Placental epithelial cell (primary cell): ENCODE results near the genes RPL22 and CAMTA1.

GRCh38 chr1:6099486-6100531 is 54.1 kb downstream of the KCNAB2 start:
- CAGE, long polyA plus RNA, result no peak

GRCh38 chr1:6154213-6154675 is 25.9 kb downstream of the CHD5 start:
- CAGE, long polyA plus RNA, result no peak

GRCh38 chr1:6170511-6171407 is 9.4 kb downstream of the CHD5 start:
- CAGE, long polyA plus RNA, result no peak

DNA sequence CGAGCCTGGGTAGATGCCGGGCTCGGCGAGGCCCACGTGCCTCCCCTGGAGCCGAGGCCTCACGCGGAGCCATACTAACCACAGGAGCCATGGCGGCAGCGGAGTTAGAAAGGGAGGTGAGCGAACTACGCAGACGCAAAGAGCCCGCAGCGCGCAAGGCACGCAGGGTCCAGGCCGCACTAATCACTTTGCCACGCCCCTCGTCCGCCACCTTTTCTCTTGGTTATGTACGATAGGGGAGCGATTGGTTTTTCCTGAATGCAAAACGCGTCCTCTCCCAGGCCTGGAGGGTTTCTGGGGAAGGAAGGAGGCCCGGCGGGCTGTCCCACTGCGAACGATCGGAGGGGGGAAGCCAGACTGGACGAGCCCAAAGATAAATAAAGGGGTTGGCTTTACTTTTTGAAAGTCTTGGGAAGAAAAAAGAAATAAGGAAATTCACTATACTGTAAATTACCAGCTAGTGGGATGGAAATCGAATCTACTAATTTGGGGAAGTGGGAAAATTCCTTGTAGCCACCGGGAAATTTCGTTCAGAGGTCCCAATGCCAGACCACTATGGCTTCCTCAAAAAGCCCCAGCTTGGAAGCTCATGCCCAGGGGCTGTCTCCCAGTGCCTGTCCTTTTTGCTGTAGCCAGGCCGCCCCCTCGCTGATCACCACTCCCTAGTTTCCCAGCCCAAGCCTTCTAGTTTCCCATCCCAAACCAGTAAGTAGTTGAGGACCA is at the start of gene RPL22:
RPL22 (minus strand) TSS at position 113 of the 723 bp plus-strand sequence.
- CAGE, long polyA plus RNA, result no peak

DNA sequence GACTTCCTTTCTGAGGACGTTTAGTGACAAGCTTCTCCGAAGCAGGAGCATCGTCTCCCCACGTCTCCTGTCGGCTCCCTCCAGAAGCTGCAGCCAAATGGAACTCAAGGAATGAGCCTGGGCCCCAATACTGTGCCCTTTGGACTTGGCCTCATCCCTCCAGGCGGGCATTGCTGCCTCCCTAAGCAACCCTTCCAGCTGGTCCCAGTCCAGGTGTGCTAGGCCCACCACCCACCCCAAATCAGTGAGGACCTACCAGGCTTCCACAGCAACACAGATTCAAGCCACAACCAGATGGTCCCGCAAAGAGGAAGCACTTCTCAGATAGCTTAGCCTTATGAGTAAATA is 33.0 kb downstream of the ACOT7 start:
- CAGE, long polyA plus RNA, result no peak

DNA sequence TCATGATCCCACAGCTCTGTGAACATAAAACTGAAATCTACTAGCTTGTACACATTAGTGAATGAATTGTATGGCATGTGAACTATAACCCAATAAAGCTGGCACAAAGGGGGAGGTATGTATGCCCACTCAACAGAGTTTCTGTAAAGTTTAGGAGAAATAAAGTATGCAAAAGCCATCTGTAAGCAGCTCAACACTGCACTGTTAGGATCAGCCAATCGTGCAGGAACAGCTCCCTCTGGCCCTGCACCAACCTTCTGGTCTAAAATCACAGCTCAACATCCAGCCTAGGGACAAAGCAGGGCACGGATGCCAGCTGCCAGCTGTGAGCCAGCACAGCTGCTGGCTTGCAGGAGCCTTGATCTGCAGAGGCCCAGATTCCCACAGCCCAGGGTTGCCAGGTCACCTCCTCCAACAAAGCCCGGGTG is 8.7 kb downstream of the ACOT7 start:
- CAGE, long polyA plus RNA, result no peak

DNA sequence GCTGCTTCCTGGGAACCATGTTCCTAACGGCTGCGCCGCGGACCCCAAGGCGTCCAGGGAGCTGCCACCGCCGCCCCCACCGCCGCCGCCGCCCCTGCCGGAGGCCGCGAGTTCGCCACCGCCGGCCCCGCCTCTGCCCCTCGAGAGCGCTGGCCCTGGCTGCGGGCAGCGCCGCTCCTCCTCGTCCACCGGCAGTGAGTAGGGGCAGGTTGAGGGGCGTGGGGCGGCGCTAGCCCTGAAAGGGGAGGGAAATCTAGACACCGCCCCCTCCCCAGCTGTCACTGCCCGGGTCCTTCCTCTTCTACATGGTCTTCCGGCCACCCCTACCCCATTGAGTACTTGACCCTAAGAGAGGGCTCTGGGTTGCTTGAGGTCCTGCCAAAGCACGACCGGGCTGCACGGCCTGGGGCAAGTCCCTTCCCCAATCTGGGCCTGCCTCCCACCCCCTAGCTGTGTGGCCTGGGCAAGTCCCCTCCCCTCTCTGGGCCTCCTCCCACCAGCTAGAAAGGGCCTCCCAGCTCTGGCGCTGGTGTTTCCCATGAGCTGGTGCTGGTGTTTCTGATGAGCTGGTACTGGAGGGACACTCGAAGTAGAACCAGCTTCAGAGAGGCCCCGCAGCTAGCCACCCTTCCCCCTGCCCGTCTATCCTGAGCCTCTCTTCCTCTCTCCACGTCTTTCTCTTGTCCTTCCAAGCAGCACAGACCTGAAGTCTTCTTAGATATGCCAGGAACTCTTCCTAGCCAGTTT is 16.9 kb downstream of the TNFRSF25 start:
- CAGE, long polyA plus RNA, result no peak

GRCh38 chr1:6450638-6451559 is 15.1 kb downstream of the TNFRSF25 start:
- CAGE, long polyA plus RNA, result no peak

DNA sequence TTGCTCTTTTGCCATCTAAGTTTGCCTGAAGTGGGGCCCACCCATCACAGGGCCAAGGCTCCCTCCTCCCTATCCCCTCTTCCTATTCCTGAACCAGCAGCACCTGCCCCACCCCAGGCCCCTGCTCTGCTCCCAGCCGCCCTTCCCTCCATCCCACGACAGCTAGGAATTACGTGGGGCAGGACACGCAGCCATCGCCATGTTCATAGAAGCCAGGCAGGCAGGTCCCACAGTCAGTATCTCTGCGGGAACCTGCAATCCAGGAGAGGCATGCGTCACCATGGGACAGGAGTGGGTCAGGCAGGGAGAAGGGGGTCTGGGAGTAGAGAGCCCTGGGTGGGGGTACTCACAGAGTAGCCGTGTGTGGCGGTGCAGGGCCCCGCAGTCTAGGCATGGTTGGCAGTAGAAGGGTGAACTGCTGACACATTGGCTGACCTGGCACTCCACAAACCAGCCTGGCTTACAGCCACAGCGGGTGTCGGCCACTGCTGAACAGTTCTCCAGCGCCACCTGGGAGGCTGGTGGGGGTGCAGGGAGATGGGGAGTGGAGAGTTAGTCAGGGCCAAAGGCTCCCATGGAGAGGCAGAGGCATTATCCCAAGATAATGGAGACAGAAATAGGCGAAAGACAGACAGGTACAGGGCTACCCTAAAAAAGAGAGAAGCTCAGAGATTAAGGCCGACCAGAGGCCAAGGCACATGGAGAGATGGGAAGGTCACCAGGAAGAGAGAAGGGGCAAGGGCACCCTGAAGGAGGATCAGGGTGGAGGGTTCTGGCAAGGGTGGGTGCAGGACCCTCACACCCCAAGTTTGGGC is 1.6 kb downstream of the TNFRSF25 start:
- CAGE, long polyA plus RNA, result no peak

DNA sequence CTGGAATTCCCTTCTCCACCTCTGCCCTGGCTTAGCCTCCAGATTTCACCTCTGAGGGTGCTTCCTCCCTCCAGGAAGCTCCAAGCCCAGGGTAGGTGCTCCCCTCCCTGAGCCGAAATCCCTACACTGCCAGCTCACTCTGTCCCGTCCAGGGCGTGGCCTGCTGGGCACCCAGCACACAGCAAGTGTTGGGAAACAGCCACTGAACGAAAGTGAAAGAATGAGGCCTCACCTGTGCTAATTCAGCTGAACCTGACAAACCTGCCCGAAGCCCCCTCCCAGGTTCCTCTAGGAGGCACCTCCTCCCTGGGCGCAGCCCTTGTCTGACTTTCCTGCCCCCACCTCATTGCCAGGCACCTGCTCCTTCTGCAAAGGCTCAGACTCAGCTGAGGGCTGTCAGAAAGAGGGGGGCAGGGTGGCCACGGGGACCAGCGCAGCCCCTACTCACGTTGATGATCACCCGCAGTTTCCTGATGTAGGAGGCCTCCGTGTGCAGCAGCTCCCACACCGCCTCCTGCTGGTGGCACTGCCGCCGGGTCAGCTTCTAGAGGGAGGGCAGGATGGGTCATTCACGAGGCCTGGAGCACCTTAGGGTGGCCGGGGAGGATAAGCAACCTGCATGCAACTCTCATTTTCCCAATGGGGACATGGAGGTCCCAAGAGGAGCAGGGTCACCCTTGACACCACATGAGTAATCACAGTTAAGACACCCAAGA is 6.3 kb upstream of the TNFRSF25 start:
- CAGE, long polyA plus RNA, result no peak

GRCh38 chr1:6485212-6485323 is 6.4 kb downstream of the PLEKHG5 start:
- CAGE, long polyA plus RNA, result no peak

DNA sequence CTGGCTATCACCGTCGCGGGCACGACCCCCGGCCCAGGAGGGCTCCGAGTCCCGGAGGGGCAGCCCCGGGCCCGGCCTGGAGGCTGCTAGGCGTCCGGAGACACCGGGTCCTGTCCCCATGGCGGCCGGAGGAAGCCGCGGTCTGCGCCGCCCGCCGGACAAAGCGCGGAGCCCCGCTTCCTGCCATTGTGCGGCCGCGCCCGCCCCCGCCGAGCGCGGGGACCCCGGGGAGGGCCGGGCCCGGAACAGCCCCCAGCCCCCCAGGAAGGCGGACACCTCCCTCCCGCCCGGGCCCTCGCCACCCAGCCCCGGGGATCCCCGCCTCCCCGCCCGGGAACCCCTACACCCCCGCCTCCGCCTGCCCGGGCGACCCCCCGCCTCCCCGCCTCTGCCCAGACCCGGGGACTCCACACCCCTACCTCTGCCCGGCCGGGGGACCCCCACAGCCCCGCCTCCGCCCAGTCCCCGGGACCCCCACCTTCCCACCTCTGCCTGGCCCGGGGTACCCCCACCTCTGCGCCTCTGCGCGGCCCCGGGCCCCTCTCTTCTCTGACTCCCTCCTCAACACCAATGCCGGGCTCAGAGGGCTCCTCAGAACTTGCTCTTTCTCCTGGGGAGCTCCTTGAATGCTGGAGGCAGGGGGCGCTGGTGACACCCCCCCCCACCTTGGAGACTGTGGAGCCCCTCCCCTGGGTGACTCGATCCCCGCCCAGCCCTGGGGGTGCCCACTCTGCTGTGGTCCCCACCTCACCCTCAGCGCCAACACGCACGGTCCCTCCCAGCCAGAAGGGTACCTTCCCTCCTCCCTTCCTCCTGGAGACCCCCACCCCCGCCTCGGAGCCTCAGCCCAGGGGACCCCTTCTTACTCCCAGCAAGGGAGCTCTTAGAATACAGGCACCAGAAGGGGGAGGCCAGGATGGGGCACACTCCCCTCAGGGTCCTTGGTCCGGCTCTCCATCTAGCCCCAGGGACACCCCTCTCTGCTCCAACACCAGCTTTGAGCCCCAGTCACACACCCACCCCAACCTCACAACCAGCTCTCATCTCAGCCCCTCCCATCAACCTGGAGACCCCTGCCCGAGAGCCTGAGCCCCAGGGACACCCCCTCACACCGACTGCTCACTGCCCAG is 5.8 kb downstream of the PLEKHG5 start:
- CAGE, long polyA plus RNA, result no peak

- CAGE, long polyA plus RNA, result no peak
Observed at GRCh38 chr1:6526215-6527012, 27.9 kb downstream of the NOL9 start.

DNA sequence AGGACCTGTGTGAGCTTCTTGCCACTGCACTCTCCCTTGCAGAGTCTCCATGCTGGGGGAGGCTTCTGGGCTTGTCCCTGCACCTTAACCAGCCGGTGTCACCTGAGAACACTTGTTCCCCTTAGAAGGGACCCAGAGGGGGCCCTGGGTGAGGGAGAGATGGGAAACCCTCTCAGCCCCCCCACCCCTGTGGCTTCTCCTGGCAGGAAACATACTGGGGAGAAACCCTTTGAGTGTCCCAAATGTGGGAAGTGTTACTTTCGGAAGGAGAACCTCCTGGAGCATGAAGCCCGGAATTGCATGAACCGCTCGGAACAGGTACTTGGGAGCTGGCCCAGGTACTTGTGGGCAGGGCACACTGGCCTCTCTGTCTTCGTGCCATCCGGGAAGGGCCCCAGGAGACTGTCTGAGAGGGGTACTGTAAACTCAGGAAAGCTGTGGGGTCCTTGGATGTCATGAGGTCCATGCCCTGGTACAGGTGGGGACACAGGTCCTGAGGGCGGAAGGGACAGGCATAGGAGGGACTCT is 6.0 kb downstream of the ZBTB48 start:
- CAGE, long polyA plus RNA, result no peak

DNA sequence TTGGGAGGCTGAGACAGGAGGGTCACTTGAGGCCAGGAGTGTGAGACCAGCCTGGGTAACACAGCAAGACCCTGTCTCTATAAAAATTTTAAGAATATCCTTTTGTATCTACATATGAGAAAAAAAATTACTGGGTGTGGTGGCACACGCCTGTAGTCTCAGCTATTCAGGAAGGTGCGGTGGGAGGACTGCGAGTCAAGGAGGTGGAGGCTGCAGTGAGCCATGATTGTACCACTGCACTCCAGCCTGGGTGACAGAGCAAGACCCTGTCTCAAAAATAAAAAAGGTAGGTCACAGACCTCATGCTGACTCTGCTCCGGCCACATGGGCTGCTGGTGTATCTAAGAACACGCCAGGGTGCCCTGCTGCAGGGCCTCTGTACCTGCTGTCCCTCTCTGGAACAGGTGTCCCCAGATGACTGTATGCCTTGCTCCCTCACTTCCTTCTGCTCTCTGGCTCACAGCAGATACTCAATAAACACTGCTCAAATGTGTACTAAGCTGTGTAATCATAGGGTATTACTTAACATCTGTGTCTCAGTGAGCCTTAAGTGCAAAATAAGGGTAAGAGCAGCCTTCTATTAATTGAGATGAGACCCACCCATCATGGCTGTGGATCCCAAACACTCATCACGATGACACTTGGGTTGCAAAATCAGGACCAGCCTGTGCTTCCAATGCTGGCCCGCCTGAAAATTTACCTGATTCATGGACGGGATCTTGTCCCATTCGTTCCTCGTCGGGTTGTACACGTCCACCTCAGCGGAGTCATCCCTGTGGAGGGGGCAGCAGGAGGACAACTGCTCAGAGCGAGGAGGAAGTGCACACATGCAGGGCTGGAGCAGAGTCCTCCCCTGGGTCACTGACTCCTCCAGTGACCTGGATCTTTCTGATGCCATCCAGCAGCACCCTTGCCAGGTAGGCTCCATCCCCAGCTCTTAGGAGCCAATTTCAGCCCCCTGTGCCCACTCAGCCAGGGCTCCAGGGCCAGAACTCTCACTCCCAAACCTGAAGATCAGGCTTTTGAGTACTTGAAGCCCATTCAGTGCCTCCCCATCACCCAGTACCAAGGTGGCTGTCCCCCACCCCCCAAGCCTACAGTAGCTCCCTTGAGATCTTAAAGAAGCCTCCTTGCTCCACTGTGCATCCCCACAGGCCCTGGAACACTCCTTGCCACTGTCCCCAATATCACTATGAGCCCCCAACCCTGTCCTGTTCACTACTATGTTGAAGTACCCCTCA is 7.5 kb downstream of the KLHL21 start:
- CAGE, long polyA plus RNA, result no peak

- CAGE, long polyA plus RNA, result no peak
Observed at GRCh38 chr1:6602947-6603175, 192 bp upstream of the KLHL21 start.

GRCh38 chr1:6785199-6785958 is at the start of gene CAMTA1:
CAMTA1 (plus strand) TSS chr1:6785454.
- CAGE, long polyA plus RNA, result no peak

- CAGE, long polyA plus RNA, result no peak
Observed at GRCh38 chr1:7013692-7014245, 228.5 kb downstream of the CAMTA1 start.

- CAGE, long polyA plus RNA, result no peak
Observed at GRCh38 chr1:7199111-7199564, 413.9 kb downstream of the CAMTA1 start.

DNA sequence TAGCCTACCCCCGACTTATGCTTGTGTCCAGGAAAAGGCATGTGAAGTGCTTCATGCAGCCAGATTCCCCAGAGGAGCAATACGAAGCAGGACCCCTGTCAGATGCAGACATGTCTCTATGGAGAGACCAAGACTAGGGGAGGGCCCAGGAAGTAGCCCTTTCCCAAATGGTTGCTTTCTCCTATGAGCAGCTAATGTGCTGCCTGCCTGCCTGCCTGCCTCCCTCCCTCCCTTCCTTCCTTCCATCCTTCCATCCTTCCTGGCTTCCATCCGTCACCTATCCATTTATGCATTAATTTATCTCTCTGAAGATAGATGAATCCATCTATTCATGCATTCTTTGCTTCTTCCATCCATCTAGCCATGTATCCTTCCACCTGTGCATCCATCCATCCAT is 430.8 kb upstream of the VAMP3 start:
- CAGE, long polyA plus RNA, result no peak